Metastatic Liver Carcinoma in the Lung (tissue), 2 donors: ENCODE results near the gene PIGR.

DNA sequence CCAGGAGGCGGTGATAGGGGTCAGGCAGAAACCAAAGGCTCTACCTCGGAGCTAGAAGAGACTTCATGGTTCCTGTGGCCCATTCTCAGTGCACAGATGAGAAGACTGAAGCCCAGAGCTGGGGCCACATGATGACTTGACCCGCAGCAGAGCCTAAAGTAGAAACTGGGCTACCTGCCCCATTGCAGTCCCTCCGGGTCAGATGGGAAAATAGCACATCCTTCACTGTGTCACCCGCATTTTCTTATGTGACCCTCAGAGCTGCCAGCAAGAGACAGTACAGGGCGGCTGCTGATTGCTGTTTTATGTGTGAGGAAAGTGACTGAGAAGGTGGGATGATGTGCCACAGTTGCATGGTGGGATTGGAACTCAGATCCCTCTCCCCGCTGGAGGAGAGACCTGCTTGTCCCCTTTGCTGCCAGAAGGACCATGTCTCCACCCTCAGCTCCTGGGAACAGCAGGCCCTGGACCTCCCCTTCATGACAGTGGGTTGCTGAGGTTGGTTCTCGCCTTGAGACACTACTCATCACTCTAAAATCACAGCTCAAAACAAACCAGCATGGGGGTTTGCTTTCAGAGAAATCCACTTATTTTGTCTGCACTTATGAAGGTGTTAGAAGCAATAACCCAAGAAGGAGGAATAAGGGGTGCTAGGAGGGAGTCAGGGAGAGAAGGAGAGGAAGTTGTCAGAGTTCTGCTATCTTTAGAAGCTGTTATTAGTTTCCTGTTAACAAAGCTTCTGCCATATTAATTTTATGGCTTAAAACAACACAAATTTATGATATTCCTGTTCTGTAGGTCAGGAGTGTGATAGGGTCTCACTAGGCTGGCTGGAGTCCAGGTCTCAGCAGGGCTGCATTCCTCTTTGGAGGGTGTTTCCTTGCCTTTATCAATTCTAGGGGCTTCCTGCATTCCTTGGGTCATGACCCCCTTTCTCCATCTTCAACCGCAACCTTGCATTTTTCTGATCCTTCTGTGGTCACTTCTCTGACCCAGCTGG, 35.6 kb upstream of the IL19 start:
- PRO-cap, 2 experiments = no peak in any of the 2 experiments

- PRO-cap, 2 experiments = no peak in any of the 2 experiments
Observed at GRCh38 chr1:206736331-206736852, 34.2 kb upstream of the IL19 start.

- PRO-cap, 2 experiments = peak in 1 of 2 experiments; most common plus-strand start chr1:206890631 (in 1); most common minus-strand start chr1:206890847 (in 1)
Observed at GRCh38 chr1:206890479-206891129, 6.6 kb upstream of the IL24 start.

- PRO-cap, 2 experiments = peak in 2 of 2 experiments; most common minus-strand start chr1:206946309 (in 2)
Observed at GRCh38 chr1:206946036-206946755, at the start of gene PIGR. Gene PIGR, minus strand, starts transcription at chr1:206946466.

DNA sequence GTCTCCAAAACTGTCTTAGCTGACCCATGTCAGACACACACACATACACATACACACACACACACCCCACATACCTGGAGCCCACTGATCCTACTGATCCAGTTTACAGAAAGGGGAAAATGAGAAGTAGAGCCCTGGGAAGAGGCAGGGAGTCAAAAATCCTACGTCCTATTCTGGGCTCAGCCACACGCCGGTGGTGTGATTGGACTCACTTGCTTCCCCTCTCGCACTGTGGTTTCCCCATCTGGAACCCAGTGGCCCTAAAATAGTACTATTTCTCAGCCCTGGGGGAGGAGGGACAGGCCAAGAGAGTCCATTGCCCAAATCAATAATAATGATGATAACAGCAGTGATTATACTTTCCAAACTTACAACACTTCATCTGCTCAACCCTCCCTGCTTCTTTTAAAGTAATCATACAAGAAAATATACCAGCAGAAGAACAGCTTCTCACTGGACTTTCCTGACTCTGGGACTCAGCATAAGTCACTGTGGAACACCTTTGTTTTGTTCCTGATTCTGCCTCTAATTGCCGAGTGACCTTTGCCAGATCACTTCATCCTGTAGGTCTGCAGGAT, 3.0 kb upstream of the PIGR start:
- PRO-cap, 2 experiments = peak in 1 of 2 experiments; most common minus-strand start position 195 of the sequence (in 1)

DNA sequence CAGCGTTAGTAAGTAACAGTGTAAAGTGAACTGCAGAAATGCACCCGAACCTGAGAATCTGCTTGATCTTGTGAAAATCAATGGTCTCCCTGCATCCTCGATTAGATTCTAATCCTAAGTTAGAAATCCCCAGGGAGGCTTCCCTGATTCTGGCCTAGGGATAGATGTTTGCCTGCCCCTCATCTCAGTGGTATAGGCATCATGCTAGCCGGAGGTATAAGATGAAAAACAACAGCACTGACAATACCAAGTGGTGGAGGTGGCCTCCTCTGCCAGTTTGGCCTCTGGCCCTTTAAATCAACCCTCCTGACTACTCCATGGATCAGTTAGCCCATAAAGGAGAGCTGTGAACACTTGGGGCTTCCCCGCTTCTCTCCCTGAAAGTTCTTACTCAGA, 9.0 kb upstream of the PIGR start:
- PRO-cap, 2 experiments = no peak in any of the 2 experiments

GRCh38 chr1:206978172-206978698, 8.0 kb upstream of the FCAMR start:
- PRO-cap, 2 experiments = no peak in any of the 2 experiments

DNA sequence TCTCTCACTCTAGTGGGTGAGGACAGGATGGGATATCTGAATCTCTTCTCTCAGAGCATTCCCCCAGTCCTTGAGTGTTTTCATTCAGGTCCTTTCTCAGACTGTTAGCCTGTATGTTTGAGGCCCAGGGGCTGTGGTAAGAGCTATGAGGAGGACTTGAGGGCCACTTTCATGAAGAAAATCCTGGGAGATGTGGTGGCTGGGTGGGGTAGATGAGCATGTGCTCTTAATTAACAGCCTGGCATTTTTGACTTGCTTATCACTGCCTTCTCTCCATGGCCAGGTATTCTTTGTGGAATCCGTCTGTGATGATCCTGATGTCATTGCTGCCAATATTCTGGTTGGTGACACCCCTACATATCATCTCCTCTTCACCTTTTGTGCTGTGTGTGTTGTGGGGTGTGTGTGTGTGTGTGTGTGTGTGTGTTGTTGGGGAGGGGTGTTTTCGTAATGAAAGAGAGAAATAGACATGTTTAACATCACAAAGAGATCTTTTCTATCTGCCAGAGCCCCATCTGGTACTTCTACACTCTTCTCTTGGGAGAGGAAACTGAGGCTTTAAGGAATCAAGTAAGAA, 10.5 kb downstream of the PFKFB2 start:
- PRO-cap, 2 experiments = no peak in any of the 2 experiments

- PRO-cap, 2 experiments = no peak in any of the 2 experiments
Observed at GRCh38 chr1:207107550-207108032, 3.6 kb downstream of the C4BPA start.

DNA sequence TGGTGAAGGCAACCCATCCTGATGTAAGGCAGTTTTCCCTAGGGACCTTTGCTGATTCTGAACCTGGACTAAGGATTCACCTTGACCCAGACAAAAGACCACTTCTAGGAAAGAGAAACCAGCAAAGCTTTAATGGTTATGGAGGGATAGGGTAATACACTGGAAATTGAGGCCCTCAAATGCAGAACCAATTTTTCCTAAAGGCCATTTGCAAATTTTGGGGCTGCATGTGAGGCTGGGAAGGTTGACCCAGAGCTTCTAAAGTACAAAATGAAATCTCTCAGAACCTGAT, 11.3 kb downstream of the CD55 start:
- PRO-cap, 2 experiments = no peak in any of the 2 experiments

- PRO-cap, 2 experiments = no peak in any of the 2 experiments
Observed at GRCh38 chr1:207355125-207355654, 33.7 kb downstream of the CD55 start.

GRCh38 chr1:207359488-207359794, 38.0 kb downstream of the CD55 start:
- PRO-cap, 2 experiments = no peak in any of the 2 experiments

GRCh38 chr1:207362375-207363202, 41.1 kb downstream of the CD55 start:
- PRO-cap, 2 experiments = no peak in any of the 2 experiments

DNA sequence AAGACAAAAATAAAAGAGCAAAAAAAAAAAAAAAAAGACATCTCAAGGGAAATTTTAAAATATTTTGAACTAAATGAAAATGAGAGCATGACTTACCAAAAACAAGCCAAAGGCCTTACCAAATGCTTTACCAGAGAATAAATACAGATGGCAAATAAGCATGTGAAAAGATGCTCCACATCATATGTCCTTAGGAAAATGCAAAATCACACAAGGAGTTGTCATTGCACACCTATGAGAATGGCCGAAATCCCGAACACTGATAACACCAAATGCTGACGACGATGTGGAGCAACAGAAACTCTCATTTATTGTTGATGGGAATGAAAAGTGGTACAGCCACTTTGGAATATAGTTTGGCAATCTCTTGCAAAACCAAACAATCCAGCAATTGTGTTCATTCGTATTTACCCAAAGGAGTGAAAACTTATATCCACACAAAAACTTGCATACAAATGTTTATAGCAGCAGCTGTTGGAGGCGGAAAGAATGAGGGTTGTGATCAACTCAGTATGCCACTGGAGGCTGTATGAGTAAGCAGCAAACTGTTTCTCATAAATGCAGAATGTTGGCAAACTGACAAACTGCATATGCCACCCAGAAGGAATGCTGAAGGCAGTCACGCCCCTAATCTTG, 60.8 kb upstream of the CR2 start:
- PRO-cap, 2 experiments = no peak in any of the 2 experiments

DNA sequence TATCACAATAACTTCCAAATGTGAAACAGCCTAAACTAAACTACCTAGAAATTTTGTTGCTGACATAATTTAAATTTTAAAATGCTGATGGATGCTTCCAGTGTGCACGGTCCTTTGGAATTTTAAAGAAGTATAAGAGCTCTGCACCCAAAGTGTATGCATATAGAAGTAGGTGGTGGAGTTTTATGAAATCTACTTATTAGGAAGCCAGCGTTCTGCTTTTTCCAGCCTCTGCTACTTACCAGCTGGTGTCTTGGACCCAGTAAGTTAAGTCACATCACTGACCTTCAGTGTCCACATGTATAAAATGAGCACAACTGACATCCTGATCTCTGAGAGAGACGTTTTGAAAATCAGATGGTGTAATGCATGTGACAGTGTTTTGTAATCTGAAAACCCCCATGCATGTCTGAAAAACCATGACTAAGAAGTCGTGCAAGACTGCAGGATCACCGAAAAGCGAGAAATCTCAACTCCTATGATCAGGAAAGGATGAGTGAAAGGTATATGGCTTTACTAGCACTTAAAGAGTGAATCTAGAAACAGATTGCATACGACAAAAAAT, 1.9 kb downstream of the CR1 start:
- PRO-cap, 2 experiments = no peak in any of the 2 experiments

DNA sequence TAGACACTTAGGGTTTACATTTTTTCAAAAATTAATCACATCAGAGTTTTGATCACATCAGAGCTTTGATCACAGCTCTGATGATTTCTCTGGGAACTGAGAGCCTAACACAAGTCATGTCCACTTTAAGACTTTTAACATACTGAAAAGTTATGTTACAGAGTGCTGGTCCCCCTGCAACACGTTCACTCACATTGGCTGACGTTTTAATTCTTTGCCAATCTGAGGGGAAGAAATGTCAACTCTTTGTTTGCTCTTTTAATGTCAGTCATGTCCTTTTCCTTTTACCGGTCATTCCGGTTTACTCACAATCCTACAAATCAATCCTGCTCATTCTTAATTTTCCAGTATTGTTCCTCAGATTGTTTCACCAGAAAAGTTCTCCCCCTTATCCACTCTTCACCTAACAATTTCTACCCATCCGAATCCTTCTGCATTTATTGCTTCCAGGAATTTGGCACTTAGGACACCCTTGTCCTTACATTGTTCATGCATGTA, 956 bp upstream of the CD46 start:
- PRO-cap, 2 experiments = peak in 1 of 2 experiments; most common plus-strand start position 153 of the sequence (in 1)

DNA sequence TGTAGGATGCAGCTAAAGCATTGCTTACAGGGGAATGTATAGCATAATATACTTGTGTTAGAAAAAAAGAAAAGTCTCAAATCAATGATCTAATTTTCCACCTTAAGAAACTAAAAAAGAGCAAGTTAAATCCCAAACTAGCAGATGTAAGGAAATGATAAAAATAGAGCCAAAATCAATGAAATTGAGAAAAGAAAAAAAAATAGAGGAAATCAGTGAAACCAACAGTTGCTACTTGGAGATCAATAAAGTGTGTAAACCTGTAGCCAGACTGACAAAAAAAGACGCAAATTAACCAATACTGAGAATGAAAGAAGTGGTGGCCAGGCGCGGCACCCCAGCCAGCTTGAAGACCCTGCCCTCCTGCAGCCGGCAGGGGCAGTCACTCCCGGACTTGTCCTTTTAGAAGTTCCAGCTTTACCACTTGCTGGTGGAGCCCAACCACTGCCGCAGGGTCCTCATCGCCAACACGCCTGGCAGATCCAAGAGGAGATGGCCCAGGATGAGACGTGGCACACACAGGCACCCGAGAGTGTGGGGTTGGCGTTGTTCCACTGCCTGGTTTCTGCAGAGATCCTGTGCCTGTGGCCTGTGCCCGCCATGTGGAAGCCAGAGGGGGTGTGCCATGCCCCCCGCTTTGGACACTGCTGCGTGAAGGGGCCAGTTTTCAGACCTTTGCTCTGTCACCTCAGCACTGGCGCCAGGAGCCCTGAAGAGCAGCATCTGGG, 10.6 kb downstream of the CD46 start:
- PRO-cap, 2 experiments = no peak in any of the 2 experiments

- PRO-cap, 2 experiments = no peak in any of the 2 experiments
Observed at GRCh38 chr1:207801006-207801386, 49.1 kb downstream of the CD46 start.

DNA sequence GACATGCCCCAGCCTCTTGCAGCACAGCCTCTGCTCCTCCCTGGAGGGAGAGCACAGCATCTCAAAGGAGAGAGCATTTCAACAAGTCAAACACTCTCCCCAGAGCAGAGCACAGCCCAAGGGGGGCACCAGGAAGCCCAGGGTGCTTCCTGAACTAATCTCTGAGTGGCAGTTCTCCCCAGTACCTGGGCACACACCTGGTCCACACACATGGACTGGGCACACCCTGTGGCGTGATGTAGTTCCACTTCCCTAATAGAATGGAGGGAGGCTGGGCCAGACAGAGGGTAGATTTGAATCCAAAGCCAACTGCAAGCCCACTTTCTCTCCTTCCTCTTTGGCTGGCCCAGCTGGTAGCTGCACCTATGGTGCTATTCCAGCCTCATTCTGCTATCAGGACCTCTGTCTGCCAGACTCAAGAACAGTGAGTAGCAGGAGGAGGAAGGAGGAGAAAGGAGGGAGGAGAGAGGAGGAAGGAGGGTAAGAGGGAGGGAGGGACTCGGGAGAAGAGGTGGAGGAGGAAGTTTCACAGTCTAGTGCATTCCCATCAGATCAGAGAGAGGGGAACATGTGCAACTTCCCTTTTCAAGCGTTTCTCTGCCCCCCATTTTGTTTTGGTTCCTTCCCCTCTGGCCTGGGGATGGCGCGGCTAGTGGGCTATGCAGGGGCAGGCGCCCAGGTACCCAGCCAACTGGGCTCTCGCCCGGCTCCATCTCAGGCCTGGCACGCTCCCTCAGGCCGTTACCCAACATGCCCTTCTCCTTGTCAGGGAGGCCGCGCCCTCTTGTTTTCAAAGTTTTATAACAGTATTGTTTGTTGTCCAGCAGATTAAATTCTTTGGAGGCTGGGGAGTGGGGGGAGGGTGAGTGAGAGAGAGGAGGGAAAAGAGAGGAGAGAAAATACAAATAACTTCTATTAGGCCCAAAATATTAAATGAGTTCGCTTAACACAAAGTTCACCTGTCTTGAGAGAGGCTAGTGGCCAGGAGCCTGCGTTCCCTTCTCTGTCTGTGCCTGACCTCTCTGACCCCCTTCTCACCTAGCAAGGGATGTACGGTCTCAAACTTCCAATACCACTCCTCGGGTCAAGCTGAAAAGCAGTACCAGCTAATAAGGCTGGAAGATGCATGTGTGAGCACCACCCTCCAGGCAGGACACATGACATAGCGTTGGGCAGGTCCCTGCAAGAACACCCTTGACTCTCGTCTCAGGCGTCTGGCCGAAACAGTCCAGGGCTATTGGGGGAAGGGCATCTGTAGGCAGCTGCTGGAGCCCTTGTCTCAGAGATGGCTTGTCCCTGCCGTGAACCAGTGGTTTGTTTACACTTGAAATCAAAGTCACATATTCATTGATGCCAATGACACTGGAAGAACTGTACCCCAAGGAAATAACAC, 56.0 kb downstream of the CD46 start:
- PRO-cap, 2 experiments = no peak in any of the 2 experiments

GRCh38 chr1:207818897-207819796, 67.3 kb downstream of the CD46 start:
- PRO-cap, 2 experiments = no peak in any of the 2 experiments